Occipital lobe (tissue), 2 donors: ENCODE data around the gene CDC20.

DNA sequence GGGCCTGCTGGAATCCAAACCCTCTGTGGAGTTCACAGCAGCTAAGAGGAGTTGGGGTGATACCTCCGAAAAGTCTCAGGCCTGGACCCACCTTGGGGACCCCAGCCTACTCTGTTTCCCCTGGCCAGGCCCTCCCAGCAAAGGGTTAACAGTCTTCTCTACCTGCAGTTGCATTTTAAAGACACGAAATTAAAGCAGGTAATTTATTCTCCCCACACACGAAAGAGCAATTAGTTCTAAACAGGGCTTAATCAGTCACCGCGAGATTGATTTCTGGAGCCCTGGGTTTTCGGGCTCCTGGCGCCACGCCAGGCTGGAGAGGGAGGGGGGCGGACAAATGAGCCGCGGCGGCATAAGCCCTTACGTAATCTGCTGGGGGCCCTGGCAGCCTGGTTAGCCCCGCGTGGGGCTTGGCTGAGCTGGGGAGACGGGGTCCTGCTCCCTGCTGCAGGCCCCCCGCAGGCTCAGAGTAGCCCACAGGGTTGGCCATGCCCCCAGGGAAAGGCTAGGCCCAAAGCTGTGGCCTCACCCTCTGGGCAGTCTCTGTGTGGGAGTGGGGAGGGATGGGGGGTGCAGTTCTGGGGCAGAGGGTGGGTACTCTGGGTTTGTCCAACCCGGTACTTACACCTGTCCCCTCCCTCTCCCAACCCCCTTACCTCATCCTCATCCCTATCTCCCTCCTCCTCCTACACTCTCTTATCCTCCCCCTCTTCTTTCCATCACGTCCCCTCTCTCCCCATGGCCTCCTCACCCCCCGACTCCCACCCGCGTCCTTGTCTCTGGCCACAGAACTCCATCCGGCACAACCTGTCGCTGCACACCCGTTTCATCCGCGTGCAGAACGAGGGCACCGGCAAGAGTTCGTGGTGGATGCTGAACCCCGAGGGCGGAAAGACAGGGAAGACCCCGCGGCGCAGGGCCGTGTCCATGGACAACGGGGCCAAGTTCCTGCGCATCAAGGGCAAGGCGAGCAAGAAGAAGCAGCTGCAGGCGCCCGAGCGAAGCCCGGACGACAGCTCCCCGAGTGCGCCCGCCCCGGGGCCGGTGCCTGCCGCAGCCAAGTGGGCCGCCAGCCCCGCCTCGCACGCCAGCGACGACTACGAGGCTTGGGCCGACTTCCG lies 103.3 kb downstream of the EDN2 start:
- RAMPAGE, long total RNA = no peak

DNA sequence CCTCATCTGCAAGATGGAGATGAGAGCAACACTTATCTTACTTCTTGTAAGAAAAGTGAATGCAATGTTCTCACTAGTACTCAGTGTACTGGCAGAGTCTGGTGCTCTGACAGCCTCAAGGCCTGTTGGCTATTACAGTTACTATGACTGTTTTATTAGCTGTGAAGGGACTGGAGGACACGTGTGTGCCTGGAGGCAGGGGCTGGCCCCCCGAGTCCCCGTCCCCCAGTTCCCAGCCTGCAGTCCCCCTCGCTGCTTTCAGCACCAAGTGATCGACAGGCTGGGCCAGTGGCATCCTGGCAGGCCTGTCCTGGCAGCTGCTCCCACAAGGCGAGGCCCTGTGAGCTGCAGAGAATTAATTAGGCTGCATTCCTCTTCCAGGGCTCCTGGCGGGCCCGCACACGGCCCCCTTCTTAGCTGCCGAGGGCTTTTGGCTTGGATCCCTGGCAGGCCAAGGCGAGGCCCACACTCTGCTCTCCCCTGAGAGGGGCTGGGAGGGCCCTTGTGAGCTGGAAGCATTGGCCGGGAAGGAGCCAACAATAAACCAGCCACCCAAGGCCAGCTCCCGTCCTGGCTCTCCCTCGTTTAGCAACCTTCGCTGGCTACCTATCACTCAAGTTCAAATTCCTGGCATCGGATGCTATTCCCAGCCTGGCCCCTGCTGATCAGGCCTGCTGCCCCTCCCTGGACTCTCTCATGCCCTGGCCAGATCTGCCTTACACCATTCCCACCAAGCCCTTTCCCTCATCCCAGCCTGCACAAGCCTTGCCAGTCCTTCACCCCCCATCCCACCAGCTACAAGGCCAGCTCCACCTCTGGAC lies 9.8 kb downstream of the EDN2 start:
- RAMPAGE, long total RNA = no peak

GRCh38 chr1:41641161-41641829 lies 156.8 kb upstream of the EDN2 start:
- RAMPAGE, long total RNA = no peak

DNA sequence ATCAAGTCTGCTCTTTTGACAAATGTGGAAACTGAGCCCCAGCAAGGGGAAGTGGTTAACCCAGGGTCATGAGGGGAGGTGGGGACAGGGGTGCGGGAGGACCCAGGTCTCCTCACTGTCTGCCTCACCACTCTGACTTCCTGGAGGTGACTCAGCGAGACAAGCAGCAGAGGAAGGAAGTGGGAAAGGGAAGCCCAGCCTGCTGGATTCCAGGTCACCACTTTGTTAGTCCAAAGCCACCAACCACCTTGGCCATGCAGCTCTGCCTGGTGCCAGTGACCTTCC lies 199.5 kb upstream of the EDN2 start:
- RAMPAGE, long total RNA = no peak

GRCh38 chr1:41765136-41765503 lies 153.6 kb downstream of the HIVEP3 start:
- RAMPAGE, long total RNA = no peak

GRCh38 chr1:41806745-41807160 lies 112.0 kb downstream of the HIVEP3 start:
- RAMPAGE, long total RNA = no peak

- RAMPAGE, long total RNA = no peak
Observed at GRCh38 chr1:42021763-42022719, 103.3 kb upstream of the HIVEP3 start.

GRCh38 chr1:42173149-42173710 lies 8.7 kb upstream of the GUCA2A start:
- RAMPAGE, long total RNA = no peak

- RAMPAGE, long total RNA = no peak
Observed at GRCh38 chr1:42688530-42689122, 6.4 kb downstream of the YBX1 start.

DNA sequence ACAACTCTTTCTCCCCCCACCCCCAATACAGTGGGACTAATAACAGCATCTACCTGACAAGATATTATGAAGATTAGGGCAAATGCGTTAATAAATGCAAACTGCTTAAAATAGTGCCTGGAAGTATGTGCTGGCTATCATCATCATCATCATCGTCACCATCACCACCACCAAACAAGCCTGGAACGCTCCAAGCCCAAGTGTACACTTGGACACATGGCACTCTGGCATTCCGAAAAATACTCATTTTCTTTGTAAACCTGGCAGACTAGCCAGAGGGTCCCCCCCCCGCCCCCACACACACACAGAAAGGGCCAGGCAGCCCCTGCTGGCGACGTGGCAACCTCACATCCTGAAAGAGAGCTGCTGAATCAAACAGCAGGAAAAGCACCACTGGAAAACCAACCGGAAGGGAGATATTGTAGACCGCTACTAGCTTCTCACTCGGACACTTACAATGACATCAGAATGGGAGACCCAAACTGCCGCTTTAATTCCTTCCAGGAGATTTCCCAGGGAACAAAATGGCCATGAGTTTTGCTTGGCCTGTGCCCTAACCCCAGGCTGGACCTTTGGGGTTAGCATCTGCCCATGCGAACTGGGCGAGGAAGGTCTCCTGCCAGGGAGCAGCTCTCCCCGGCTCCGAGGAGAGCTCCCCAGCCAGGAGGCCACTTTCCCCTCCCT lies 959 bp downstream of the P3H1 start:
- RAMPAGE, long total RNA = no peak

DNA sequence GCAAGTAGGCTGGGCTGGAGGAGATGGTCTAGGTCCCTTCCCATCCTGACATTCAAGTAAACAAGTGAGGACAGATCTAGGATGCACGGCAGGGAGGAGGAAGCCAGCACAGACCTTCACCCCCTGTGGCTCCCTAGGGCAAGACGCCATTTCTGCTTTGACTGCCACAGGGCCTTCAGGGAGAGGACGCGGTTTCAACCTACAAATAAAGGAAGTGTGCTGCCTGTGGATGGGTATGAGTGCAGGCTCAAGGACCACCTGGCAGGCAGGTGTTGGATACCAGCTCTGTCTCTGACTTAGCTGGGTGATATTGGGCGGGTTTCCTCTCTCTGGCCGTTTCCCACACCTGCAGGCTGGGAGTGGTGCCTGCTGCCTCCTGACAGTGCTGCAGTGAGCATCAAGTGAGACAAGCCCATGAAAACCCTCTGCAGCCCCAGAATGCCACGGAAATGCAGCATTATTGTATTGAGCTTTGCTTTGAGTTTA lies 16.2 kb downstream of the SLC2A1 start:
- RAMPAGE, long total RNA = no peak

DNA sequence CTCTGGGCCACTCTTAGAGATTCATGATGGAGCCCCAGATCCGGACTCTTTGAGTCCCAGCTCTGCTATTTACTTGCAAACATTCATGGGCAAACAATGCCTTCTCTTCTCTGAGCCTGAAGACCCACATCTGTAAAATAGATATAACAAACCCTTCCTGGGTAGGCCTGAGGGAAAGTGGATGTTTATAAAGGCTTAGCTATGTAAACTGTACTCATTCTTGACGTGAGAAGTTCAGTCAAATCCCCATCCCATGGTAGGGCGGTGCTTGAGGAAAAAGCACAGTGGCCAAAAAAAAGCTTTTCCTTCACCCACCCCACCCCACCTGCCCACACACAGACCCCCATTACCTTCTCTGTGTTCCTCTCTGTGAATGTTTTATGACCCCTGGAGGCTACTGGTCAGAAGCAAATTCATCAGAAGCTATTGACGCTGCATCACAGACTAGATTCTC lies 3.1 kb upstream of the SLC2A1 start:
- RAMPAGE, long total RNA = no peak

GRCh38 chr1:43058399-43058858 lies 89.3 kb upstream of the CFAP144 start:
- RAMPAGE, long total RNA = no peak

DNA sequence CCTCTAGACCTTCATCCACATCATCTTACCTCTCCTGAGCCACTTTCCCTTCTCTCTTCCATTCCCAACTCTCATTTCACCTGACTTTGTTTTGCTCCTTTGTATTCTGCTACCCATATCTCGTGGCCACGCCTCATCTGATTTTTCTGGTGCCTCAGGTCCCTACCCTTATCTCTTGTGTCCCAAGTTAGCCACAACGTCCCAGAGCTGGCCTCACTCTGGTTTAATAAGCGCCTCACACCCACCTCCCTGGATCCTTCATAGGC lies 34.9 kb upstream of the TMEM125 start:
- RAMPAGE, long total RNA = no peak

DNA sequence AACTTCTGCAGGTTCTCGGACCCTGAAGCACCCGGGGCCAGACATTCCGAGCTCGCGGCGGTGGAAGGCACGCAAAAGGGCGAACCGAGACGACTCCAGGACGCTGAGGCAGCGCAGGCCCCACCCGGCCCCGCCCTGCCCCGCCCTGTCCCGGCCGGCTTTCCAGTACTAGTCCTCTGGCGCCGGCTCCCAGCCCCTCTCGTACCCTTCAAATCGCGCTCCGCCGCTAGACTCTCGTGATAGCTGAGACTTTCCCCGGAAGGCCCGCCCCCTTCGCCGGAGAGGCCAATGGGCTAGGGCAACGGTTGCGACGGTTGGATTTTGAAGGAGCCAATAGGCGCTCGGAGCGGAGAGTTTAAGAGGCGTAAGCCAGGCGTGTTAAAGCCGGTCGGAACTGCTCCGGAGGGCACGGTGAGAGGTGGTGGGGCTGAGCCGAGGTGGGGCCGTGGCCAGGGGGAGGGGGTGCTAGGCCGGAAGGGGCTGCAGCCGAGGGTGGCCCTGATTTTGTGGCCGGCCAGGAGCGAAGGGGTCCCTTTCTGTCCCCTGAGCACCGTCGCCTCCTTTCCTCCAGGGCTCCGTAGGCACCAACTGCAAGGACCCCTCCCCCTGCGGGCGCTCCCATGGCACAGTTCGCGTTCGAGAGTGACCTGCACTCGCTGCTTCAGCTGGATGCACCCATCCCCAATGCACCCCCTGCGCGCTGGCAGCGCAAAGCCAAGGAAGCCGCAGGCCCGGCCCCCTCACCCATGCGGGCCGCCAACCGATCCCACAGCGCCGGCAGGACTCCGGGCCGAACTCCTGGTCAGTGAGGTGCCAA lies at the start of gene CDC20:
CDC20 (plus strand) TSS at position 386 of the 817 bp plus-strand sequence.
- RAMPAGE, long total RNA = no peak

DNA sequence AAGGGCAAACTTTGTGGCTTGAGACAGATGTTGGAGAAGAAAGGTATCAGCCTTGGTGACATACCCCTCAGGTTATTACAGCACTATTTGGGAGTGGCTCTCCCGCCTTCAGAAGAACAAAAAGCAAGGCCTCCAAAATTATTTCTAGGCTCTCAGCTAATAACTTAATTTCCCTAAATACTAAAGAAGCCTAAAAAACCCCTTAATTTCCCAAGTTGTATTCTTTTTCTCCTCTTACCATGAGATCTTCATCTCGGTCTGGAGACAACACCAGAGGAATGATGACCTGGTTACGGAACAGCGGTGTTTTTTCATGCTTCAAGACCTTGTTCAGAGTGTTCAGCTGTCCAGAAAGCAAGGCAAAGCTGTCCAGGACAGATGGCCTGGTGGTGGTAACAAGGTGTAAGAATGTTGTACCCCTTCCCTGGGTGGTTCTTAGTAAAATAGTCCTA lies 2.3 kb downstream of the MED8 start:
- RAMPAGE, long total RNA = no peak

GRCh38 chr1:43448979-43449428 lies 4.7 kb downstream of the HYI start:
- RAMPAGE, long total RNA = no peak

- RAMPAGE, long total RNA = no peak
Observed at GRCh38 chr1:43452193-43452556, 1.6 kb downstream of the HYI start.

DNA sequence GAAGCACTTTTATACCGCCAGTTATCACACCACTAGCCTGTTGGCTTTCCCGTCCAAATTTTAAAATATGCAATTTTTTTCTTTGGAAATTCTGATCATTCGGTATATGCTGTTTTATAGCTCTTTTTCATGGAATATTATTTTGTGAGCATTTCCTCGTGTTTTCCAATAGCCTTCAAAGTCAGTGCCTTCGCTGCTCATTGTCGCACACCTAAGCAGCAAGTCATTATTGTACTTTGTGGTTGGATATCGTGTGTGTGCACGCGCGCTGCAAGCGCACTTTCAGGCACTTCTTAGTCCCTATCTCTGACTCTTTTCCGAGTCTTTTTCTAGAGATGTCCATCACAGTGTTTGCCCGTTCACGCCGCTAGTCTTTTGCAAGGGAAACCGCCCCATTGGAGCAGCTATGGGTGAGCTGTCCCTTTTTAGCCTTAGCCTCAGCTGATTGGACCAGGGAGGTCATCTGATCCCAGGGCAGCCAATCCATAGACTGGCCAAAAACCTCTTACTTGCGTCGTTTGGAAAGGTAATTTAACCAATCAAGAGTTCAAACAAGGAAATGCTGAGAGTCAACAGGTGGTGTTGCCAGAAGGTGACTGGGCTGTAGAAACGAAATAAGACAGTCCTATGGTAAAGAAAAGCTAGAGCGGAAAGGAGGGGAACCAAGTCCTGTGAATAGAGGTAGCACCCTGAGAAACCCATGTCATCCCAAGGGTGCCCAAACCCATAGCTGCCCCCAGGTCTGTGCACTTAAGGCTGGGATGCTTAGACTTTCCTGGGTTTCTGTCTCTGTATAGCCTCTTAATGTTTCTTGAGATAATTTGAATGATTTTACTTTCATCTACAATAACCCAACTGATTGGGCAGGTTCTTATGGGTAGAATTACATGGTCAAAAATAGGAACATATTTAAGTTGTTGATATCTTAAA lies 762 bp upstream of the HYI start:
- RAMPAGE, long total RNA = no peak

DNA sequence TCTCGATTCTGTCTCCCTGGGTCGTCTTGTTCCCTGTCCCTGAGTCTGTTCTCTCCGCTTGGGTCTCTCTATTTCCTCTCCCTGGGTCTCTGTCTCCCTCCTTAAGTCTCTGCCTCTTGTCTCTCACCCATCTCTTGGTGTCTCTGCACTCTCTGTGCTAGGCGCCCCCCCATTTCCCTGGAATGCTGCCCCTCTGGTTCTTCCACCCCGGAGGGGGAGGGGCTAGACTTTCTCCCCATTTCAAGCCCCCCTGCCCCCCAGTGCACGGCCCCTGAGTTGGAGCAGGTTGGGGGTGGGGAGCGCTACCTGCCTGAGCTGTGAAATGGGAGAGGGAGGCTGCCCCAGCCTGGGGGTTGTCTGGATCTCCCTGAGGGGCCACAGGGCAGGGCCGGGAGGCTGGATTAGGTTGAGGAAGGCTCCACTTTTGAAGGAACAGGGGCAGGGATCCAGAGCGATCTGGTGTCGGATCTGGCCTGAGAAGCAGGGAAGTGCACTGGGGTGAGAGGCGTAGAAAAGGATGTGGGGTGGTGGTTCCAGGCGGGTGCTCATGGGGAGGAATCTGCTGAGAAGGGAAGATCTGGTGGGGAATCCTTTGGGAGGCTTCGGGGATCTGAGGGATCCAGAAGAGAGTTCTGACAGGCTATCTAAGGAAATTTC lies 1.5 kb downstream of the PTPRF start:
- RAMPAGE, long total RNA = no peak